Temporal lobe (tissue), 2 donors: ENCODE measurements around a stretch of chr10.

DNA sequence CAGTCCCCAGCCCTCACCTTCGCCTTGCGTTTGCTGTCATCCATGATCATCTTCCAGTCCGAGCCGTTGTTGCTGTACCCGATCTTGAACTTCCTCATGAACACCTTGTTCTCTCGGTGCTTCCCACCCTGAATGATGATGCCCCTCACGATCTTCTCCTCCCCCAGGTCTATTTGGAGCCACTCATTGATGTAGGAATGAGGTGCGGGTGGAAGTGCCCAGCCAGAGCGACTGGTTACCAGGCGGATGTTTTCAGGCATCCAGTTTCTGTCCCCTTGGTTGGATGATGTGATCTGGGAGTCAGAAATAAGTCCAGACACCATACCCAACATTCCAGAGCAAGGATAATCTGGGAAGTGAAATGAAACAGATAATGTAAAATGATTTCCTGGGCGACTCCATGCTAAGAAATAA lies 121.1 kb downstream of the NRP1 start:
- RAMPAGE, long total RNA = no peak

GRCh38 chr10:33276957-33277661 lies 57.4 kb downstream of the NRP1 start:
- RAMPAGE, long total RNA = no peak

GRCh38 chr10:33334712-33335700 lies 539 bp upstream of the NRP1 start:
- RAMPAGE, long total RNA = no peak

GRCh38 chr10:33772426-33773645 lies 438.4 kb upstream of the NRP1 start:
- RAMPAGE, long total RNA = no peak

GRCh38 chr10:34228843-34229384 lies 586.2 kb downstream of the PARD3 start:
- RAMPAGE, long total RNA = no peak

DNA sequence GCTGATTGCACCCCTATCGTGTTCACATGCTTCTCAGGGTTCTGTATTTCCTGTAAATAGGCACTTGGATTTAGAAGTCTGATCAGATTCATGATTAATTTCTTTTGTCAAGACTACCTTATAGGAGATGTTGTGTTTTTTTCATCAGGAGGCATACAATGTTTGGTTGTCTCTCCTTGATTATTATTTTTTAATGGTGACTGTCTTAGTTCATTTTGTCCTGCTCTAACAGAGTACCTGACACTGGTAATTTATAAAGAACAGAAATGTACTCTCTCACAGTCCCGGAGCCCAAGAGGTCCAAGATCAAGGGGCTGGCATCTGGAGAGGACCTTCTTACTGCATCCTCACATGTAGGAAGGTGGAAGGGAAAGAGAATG lies 304.0 kb downstream of the PARD3 start:
- RAMPAGE, long total RNA = no peak

- RAMPAGE, long total RNA = no peak
Observed at GRCh38 chr10:34941697-34942322, 126.7 kb upstream of the PARD3 start.

DNA sequence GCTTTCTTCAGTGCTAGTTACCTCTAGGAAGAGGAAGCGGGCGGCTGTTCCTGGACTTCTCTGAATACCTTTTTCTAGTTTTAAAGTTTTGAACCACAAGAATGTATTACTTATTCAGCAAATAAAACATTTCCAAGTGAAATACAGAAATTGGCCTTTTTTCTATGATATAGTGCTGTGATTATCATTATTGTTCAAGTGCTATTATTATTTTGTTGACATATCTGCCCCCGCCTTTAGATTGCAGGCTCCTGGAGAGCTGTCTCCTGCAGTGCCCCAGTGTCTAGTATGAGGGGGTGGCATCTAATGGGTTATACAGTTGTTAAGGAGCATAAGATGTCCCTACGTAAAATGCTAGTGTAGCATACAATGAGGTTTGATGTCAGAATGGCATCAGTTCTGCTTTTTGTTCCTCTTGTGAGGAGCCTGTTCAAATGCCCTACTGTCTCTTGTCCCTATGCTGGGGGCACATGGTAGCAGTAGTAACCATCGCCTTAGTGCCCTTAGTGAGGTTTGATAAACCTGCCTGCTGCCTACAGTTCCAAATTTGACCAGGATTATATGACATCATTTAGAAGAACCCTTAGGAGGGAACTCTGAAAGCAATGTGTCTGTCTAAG lies 9.5 kb downstream of the CREM start:
- RAMPAGE, long total RNA = no peak

GRCh38 chr10:35165157-35165649 lies 38.6 kb downstream of the CREM start:
- RAMPAGE, long total RNA = no peak

DNA sequence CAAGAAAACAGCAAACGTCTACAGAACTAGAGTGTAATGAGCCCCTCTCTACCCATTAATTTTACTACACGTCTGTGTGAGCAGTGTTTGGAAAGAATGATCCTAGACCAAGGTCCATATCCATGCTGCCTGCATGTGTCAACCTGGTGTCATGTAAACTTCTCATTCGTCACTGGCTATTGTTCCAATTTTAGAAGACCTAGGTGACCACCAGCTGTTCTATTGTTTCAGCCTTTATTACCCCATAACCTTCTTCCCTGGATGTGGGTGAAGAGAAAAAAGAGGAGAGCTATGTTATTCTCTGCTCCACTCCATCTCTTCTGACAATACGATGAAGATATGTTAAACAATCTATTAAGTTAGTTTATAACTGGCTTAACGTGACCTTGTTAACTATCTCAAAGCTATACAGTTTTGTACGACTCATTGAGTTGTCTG lies 77.2 kb downstream of the CREM start:
- RAMPAGE, long total RNA = no peak

GRCh38 chr10:35208463-35208752 lies 81.8 kb downstream of the CREM start:
- RAMPAGE, long total RNA = no peak

- RAMPAGE, long total RNA = no peak
Observed at GRCh38 chr10:35246747-35247239, 89.5 kb upstream of the CCNY start.

DNA sequence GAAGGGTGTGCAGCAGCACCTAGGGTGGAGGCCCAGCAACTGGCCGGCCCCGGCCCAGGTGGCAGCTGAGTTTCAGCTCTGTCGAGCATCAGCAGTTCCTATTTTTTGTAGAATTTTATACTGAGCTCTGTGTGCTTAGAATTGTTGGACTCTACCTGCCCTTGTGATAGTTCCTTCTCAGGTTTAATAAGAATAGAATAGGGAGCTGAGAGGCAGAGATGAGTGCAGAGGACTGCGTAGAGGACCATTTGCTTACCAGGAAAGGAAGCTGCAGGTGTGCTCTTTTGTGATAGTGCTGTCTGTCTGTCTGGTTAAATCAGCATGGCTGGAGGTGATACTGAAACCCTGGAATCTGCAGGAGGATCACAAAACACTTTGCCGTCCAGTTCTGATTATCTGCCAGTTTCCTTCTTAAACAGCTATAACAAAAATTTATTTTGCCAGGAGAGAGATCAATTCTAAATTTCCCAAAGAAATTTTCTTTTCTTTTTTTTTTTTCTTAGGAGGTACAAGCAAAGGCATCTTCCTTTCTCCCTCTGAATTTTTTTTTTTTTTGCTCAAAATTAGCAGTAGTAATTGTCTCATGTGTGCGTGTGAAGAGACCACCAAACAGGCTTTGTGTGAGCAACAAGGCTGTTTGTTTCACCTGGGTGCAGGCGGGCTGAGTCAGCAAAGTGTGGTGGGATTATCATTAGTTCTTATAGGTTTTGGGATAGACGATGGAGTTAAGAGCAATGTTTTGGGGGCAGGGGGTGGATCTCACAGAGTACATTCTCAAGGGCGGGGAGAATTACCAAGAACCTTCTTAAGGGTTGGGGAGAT lies 64.9 kb downstream of the CCNY start:
- RAMPAGE, long total RNA = no peak

DNA sequence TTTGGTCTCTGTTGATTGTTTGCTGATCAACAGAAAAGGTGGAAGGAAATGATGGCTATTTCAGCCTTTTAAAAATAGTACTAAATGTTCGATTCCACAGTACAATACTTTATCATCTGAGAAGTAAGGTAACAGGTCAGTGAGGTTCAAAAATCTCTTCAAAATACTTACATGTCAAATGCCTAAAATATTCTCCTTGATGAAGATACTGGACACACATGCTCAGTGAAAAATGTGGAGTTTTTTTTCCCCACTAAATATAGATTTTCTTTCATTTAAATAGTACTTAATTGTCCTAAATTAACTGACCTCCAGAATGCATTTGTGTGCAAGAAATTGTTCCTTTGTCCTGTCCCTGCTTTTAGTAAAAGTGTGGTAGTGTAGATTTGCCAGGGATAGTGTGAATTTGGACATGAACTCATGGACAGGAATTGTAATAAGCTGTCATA lies 109.9 kb downstream of the CCNY start:
- RAMPAGE, long total RNA = no peak

GRCh38 chr10:35469973-35470434 lies 133.7 kb downstream of the CCNY start:
- RAMPAGE, long total RNA = no peak

GRCh38 chr10:36524124-36524572 lies 601.2 kb upstream of the ANKRD30A start:
- RAMPAGE, long total RNA = no peak

- RAMPAGE, long total RNA = no peak
Observed at GRCh38 chr10:37026624-37027038, 98.8 kb upstream of the ANKRD30A start.

- RAMPAGE, long total RNA = no peak
Observed at GRCh38 chr10:37820707-37821091, 36.7 kb downstream of the ZNF248 start.

GRCh38 chr10:38117332-38118476 lies 23.6 kb downstream of the ZNF37A start:
- RAMPAGE, long total RNA = no peak

GRCh38 chr10:42753526-42754029 lies 29.0 kb upstream of the BMS1 start:
- RAMPAGE, long total RNA = no peak